Gastrocnemius medialis (tissue), 3 donors: ENCODE measurements around the gene CDCA7L.

- PRO-cap: no peak
- RAMPAGE, long total RNA, 3 experiments: no peak in any of the 3 experiments
Observed at GRCh38 chr7:20801202-20801401, 14.4 kb upstream of the SP8 start.

- PRO-cap: bidirectional peak, plus-strand start at chr7:21427522, minus-strand start at chr7:21427224; bidirectional peak, plus-strand start at chr7:21428037, minus-strand start at chr7:21427829
- RAMPAGE, long total RNA, 3 experiments: no peak in any of the 3 experiments
Observed at GRCh38 chr7:21426967-21427998, 600 bp upstream of the SP4 start.

DNA sequence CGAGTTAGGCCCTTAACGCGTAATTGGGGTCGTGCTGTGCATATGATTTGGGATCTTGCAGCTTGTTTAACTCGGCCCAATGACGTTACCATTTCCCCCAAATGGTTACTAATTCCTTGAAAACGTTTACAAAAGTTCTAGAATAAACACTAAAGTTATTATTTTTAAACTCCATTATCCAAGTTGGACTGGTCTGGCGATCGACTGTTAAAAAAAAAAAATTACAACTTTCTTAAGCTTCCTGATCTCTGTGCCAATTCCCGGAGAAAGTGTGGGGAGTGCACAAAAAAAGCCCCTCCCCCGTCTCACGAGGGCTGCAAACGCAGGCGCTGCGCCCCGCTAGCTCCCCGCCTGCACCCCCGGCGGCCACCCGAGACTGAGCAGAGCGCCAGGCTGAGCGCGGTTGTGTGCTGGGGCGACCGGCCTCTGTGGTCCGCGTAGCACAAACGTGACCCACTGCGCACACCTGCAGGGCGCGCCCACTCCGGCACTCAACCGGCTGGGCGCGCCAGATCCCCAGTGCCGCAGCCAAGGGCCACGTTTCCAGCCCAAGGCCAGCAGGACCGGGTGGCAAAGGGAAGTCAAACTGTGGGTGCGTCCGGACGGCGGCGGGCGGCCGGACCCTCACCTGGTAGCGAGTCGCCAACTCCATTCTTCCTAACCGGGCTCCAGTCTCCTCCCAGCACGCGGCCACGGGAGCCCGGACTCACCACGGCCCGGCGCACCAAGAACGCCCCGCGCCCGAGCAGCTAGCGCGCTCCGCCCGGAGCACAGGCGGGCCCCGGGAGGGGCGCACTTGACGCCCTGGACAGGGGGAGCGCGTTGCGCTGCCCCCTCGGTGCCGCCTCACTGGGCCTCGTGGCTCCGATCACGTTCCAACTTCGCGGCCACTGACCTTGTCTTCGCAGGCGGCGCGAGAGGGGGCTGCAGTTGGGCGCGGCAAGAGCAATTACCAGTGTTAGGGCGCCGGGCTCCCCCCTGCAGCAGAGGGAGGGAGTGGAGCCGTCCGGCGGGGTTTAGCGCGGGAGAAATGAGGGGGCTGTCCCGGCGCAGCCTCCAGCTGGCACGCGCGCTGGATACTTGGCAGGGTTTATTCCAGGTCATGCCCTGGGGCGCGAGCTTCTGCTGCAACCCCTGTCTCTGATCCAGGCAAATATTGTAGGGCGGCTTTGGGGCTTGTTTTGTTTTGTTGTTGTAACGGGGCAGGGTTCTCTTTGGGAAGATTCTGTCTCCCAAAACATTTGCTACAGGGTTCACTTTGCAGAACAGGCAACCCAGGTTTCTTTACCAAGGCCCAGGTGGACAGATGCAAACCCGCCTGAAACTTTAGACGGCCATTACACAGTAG, at the start of gene CDCA7L:
Gene CDCA7L (minus strand): TSS at position 747 of the 1,348 bp plus-strand sequence.
- PRO-cap: bidirectional peak, plus-strand start at position 519 of the sequence, minus-strand start at position 378 of the sequence; unidirectional peak, minus-strand start at position 725 of the sequence
- RAMPAGE, long total RNA, 3 experiments: start-site peak on the minus strand in 1 of 3 experiments, centred at position 763 of the sequence, 21 reads per replicate

DNA sequence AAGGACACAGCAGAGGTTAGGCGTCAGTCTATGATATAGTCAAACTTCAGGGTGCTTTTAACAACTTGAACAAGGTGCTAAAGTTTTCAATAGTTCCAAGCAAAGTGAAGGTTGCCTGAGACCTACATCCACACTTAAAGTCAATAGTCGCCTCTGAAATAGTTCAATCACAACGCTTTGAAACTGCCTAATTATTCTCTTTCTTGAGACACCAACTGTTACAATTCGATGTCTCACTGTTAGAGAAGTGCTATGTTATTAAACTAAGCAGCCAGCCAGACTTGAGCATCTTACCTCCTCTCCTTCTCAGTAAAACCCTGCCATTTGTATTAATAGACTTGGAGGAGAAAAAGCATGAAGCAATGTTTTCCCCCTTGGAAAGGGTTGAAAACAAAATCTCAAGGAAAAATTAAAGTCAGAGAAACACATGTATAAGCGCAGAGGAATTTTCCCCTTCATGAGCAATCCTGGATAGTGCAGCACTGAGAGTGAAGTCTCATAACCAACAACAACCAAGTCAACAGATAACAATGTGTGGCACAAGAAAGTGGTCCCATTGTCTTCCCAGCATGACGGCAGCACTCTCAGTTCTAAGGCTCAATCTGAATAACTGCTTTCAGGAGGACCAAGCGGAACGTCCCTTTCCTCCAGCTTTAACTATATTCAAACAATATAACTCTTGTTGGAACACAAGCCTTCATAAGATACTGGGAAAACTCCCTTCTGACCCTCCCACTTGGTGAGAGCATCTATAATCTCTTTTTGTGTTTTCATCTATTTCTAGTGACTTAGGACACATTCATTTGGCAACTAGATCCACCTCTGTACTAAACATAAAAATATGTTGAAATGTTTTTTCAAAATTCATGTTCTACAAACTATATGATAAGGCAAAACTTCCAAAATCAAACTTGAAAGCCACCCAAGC, 138.0 kb downstream of the RAPGEF5 start:
- PRO-cap: bidirectional peak, plus-strand start at position 600 of the sequence, minus-strand start at position 490 of the sequence
- RAMPAGE, long total RNA, 3 experiments: no peak in any of the 3 experiments

- PRO-cap: no peak
- RAMPAGE, long total RNA, 3 experiments: no peak in any of the 3 experiments
Observed at GRCh38 chr7:22343538-22344036, 13.4 kb downstream of the RAPGEF5 start.

GRCh38 chr7:22359206-22359898, 2.4 kb upstream of the RAPGEF5 start:
- PRO-cap: no peak
- RAMPAGE, long total RNA, 3 experiments: no peak in any of the 3 experiments

- PRO-cap: no peak
- RAMPAGE, long total RNA, 3 experiments: no peak in any of the 3 experiments
Observed at GRCh38 chr7:22433483-22434452, 66.2 kb downstream of the STEAP1B start.

GRCh38 chr7:22444467-22445045, 55.4 kb downstream of the STEAP1B start:
- PRO-cap: no peak
- RAMPAGE, long total RNA, 3 experiments: no peak in any of the 3 experiments

DNA sequence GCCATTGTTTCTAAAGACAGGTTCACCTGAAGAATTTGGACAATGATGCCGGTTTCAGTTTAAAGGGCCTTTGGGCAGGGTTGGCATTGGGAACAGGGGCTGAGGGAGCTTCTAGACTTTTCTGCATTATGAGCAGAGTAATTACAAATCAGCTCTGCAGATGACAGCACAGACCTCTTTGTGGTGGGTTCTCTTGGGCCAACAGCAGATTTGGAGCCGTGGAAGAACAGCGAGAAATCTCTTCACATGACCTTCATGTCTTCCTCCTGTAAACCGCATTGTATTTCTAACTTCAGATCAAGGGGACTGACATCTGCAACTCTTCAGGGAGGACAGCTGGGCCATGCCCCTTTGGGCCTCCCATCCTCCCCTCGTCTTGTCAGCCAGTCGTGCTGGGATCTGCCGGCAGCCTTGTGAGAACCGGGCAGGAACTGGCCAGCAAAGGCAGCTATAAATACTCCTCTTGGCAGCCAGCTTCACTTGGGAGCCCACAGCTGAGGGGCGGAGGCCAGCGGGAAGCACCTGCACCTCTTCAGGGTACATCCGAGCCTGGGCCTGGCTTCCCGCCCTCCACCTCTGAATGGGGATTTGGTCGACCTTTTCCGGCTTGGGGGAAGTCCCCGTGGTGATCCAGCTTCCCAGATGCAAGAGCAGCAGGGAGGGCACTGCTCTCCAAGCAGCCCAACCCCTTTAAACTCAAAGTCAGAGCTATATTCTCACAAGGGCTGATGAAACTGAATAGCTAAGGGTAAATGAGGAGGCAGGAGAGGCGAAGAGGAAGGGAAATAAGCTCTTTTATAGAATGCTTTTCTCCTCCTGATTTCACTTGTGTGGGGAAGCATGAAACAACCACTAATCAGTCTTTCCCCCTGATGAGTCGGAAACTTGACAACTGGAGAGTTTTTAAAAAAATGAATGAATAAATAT, 54.7 kb downstream of the STEAP1B start:
- PRO-cap: no peak
- RAMPAGE, long total RNA, 3 experiments: no peak in any of the 3 experiments

GRCh38 chr7:22481579-22482376, 18.2 kb downstream of the STEAP1B start:
- PRO-cap: no peak
- RAMPAGE, long total RNA, 3 experiments: no peak in any of the 3 experiments

DNA sequence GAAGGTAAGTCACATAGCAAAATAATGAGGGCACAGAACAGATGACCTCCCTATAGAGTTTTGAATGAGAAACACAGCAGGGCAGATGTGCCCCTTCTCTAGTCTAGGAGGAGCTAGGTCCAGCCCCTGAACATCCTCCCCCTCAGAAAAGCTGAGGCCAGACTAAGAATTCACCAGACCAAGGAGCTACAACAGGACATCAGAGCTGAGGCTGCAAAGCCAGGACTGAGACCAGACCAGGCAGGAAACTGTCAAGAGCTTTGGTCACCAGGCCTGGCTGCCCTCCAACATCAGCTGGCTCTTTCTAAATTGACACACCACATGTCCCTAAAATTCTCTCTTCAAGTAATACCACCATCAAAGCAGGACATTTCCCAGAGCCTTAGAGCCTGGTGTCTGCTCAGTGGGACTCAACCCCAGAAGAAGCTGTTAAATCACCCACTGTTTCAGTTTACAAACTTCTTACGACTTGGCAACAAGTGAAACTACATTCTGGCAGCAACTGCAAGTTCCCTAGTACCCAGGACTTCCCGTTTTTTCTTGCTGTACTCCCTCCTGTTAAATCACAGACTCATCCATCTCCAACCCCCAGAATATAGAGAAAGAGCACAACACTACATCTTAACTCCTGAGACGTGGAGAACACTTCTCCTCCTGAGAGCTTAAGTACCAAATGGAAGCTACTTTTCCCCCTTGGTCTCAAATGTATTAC, 3.8 kb upstream of the IL6 start:
- PRO-cap: no peak
- RAMPAGE, long total RNA, 3 experiments: no peak in any of the 3 experiments

- PRO-cap: no peak
- RAMPAGE, long total RNA, 3 experiments: no peak in any of the 3 experiments
Observed at GRCh38 chr7:22859588-22860858, 37.4 kb upstream of the TOMM7 start.

GRCh38 chr7:22863158-22864070, 40.8 kb upstream of the TOMM7 start:
- PRO-cap: no peak
- RAMPAGE, long total RNA, 3 experiments: no peak in any of the 3 experiments

DNA sequence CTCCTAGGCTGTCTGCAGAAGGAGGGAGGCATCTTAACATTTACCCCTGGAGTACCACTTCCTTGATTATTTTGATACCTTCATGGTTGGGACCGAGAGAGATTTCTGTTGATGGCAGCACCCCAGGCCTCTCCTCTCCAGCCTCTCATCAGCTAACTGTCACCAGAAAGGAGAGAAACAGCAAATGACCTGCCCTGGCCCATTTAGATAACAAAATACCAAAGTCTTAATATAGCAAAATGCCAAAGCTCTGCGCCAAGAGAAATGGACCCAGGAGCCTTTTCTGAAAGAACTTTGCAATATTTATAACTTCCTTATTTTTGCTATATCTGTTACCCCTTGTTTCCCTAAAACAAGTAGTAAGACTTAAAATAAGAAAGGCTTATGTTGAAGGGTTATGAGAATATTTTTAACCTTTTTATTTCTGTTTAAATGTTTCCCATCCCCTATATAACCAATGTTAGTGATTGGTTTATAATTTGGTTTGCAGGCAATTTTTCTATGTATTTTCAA, 29.9 kb upstream of the KLHL7 start:
- PRO-cap: no peak
- RAMPAGE, long total RNA, 3 experiments: no peak in any of the 3 experiments

DNA sequence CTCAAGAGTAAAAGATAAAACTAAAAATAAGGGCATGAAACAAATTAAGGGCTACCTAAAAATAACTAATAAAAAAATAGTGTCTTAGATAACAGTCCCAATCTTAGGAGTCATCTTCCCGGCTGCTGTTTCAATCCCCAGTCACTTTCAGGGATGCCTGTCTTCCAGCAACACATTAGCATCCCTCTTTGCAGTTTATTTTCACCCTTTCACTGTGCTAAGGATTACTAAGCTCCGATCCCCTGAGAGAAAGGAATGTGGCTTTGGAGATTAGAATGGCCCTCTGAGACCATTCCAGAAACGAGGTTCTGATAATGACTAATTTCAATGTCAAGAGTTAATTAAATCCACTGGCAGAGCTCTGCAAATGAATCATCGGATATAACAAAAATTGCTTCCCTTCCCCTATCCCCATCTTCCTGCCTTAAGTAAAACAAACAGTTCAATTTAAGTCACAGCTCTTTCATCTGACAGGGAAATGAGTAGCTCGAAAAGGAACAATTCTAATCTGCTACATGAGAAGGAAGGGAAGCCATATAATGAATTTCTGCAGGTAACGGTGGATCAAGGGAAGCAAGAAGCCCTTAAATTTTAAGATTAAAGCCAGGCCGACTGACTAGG, 50.3 kb downstream of the MALSU1 start:
- PRO-cap: no peak
- RAMPAGE, long total RNA, 3 experiments: no peak in any of the 3 experiments

- PRO-cap: no peak
- RAMPAGE, long total RNA, 3 experiments: no peak in any of the 3 experiments
Observed at GRCh38 chr7:23471181-23472115, 1.2 kb upstream of the IGF2BP3 start.

DNA sequence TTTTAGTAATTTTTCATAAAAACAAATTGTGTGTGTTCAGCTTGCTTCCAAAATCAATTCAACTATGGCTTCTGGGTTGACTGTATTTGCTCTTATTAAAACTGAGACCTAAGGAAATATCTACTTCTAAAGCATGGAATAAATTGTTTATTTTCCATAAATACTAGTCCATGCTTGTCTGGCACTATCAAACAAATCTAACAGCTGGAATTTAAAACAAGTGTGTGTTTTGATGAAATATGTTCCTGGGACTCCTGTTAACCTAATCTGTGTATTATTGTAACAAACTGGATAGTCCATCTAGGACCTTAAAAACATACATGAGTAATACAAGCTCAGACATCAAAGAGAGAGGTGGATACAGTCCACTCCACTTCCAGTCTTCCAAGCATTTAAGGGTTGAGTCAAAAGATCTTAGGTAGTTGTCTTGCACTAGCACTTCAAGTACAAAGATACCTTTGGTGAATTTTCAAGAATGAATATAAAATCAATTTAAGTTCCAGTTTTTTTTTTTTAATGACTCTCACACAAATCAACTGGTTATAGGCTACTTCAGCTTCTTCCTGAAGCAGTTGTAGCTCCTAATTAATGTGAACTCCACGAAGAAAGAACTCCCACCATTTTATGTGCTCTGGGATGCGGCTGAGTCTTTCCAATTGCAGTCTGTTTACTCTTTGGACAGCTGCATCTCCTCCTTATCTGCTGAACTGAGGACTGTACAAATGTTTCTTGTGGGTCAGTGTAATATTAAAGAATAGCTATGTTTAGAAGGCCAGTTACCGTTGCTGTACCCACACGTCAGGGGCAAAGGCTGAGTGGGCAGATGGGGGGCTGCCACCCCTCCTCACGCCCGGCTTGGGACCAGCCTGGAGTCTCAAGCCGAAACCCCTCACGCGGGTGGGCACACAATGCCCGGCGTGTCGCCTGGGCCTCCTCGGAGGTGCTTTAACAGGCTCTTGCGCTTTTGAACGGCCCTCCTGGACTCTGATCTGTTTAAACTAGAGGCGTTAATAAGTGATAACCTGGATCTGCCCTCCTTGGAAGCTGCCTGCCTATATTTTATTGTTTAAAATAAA, 2.8 kb upstream of the IGF2BP3 start:
- PRO-cap: no peak
- RAMPAGE, long total RNA, 3 experiments: no peak in any of the 3 experiments

- PRO-cap: no peak
- RAMPAGE, long total RNA, 3 experiments: no peak in any of the 3 experiments
Observed at GRCh38 chr7:23521498-23521967, 10.2 kb downstream of the TRA2A start.

GRCh38 chr7:24152266-24152656, 131.7 kb upstream of the NPY start:
- PRO-cap: no peak
- RAMPAGE, long total RNA, 3 experiments: no peak in any of the 3 experiments

DNA sequence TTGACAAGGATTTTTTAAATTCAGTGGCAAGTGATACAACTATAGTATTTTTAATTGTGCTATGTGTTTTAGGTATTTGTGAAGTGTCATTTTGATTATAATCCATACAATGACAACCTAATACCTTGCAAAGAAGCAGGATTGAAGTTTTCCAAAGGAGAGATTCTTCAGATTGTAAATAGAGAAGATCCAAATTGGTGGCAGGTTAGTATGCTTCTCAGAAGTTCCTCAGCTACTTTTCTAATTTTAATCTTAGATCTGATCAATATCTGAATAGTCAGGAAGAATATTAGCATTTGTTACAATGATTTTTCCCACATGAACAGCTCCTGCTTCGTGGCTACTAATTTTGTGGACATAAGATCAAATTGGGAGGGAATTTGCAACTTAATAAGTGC, 90.3 kb downstream of the PALS2 start:
- PRO-cap: no peak
- RAMPAGE, long total RNA, 3 experiments: no peak in any of the 3 experiments